Mesenchymal stem cell of Wharton's jelly (primary cell): Measurements from ENCODE around the gene MEIS2.

- CAGE, long polyA plus RNA: no peak
Measured at GRCh38 chr15:36814116-36814599, 234.7 kb downstream of the CDIN1 start.

- CAGE, long polyA plus RNA: no peak
Measured at GRCh38 chr15:36915242-36915417, 185.2 kb downstream of the MEIS2 start.

- CAGE, long polyA plus RNA: no peak
Measured at GRCh38 chr15:37091825-37092463, 8.4 kb downstream of the MEIS2 start.

DNA sequence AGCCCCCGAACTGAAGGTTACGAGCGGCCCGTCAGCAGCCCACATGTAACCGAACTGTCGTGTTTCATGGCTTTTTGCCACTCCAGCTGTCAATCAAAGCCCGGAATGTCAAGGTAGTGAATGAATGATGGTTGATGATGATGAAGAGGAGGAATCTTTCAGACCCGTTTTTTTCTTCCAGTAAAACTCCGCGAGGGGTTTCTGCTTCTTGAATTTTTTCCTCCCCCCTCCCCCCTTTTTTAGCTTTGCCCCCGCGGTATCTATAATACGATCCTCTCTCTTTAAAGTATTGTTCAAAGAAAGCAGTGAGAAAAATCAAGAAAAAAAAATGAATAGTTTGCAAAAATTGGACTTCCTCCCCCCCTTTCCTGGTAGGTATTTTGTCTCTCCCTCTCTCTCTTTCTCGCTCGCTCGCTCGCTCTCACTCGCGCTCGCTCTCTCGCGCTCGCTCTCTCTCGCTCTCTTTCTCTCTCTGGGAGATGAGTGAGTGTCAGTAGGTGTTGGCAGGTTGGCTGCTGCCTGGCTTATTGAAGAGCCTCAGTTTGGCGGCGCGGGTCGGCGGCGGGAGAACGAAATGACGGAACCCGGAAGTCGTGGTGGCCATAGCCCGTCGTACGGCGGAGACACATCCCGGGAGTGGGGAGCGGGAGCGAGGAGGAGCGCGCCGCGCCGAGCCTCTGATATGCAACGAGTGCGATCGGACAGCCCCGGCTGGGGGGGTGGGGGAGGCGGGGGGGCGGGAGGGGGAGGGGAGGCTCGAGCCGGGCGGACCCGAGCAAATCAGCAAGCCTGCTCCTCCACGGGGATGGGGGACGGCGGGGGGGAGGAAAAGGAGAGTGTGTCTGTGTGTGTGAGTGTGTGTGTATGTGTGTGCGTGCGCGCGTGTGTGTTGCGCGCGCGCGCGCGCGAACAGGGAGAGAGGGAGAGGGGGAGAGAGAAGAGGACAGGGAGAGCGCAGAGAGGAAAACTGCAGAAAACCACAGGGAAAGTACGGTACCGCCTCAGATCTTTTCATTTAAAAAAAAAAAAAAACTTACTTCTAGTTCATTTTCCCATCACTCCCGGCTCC is at the start of gene MEIS2:
Gene MEIS2, minus strand, starts transcription at position 695 of the 1,069 bp plus-strand sequence.
- CAGE, long polyA plus RNA: no peak

DNA sequence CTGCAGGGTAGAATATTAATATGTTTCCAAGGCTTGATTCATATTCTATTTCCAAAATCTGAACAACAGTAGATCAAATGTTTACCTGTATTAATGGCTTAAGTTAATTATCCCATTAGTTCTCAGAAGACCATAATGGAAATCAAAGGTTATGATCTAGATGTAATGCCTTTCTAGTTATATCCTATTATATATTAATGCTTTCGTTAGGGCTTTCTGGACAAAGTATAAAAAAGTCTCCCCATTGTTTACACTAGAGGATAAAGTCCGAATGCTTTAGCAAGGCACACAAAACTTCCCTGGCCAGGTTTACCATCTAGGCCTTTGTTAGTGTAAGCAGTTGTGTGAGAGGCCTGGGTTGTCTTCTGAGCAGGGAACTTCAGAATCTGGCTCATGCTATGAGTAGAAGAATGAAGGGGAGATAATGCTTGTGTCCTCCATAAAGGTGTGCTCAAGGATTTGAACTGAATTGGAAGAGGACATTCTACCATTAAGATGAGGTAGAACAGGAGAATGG is 106.3 kb upstream of the MEIS2 start:
- CAGE, long polyA plus RNA: no peak

DNA sequence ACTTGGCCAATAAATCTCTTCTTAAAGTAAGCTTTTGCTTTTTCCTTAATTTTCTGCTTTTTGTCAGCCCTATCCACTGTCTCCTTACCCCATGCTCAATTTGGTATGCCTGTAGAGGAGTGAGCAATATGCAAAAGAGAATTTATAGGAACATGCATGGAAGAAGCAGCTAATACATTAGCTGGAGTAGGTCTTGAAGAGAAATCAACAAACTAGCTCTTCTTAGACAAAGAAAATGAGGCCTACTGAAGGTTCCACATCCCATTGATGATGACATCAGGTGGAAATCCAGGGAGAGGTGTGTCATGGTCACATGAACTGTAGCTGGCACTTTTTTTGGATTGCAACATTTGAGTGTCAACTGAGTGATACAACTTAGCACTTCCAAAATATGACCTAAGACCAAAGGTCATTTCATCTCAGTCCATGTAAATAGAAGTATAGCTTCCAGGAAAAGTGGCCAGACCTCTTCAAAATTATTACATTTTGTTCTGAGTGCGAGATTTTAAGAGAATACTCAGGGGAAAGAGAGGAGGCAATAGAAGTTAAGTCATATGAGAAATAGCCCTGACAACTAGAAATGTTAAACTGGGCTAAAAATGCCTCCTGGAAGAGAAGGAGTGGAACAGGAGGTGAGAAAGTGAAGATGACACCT is 117.2 kb upstream of the MEIS2 start:
- CAGE, long polyA plus RNA: no peak

DNA sequence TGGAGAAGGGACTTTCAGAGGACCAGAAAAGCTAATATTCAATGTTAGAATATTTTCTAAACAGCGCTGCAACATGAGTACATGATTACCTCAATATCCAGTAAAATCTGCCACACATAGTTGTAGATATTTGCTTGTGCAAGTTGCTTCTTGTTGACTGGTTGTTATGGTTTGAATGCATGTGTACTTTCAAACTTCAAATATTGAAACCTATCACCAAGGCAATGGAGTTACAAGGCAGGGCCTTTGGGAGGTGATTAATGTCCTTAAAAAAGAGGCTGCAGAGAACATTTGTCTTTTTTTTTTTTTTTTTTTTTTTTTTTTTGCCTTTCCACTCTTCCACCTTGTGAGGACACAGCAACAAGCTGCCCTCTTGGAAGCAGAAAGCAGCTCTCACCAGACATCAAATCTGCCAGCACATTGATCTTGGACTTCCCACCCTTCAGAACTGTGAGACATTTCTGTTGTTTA is 50.0 kb downstream of the TMCO5A start:
- CAGE, long polyA plus RNA: no peak

DNA sequence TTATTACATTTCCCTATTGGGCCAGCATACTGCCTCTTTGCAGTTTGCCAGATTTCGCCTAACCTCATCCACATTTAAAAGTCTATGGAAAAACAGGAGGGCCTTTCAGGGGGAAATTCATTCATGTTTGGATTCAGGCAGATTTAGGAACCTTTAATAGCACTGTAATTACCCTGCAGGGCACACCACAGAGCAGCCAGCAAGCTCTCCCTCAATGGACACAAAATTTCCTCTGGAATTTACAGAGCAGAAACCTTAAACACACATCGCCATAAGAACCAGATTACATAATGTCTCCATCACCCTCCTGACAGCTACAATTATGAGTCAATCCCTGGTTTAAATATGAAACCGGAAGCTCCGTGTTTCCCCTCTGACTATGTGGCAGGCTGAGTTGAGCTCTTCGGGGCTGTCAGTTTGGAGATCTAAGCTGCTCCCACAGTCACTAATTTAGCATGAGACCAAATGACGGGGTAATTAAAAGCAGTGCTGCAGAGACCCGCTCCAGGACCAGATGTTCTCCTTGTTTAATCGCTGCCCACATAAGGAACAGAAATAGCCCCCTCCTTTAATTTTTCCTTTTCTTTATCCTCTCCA is 134.6 kb downstream of the TMCO5A start:
- CAGE, long polyA plus RNA: no peak

DNA sequence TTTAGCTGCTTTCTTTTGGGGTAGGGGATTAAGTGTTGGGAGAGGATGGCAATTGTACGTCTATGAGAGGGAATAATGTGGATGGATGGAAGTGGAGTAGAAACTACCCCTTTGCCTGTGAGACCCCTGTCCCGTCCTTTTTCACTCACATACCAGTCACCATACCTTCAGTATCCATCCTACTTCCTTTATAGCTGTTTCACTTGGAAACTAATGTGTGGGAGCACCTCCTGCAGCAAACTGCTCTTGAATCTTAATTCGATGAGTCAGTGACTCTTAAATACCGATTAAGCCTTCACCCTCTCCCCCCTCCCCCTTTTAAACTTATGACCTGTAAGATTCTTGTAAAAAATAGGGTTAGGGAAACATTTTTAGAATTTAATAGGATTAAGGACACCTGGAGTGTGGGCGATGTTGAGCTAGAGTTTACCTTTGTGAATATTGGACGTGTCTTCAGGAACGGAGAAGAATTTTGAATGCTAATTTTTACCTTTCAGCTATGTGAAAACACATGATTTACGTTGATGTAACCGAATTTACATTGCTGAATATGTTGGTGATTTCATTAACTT is 852 bp downstream of the SPRED1 start:
- CAGE, long polyA plus RNA: no peak

GRCh38 chr15:38262700-38263086 is 10.1 kb downstream of the SPRED1 start:
- CAGE, long polyA plus RNA: no peak

DNA sequence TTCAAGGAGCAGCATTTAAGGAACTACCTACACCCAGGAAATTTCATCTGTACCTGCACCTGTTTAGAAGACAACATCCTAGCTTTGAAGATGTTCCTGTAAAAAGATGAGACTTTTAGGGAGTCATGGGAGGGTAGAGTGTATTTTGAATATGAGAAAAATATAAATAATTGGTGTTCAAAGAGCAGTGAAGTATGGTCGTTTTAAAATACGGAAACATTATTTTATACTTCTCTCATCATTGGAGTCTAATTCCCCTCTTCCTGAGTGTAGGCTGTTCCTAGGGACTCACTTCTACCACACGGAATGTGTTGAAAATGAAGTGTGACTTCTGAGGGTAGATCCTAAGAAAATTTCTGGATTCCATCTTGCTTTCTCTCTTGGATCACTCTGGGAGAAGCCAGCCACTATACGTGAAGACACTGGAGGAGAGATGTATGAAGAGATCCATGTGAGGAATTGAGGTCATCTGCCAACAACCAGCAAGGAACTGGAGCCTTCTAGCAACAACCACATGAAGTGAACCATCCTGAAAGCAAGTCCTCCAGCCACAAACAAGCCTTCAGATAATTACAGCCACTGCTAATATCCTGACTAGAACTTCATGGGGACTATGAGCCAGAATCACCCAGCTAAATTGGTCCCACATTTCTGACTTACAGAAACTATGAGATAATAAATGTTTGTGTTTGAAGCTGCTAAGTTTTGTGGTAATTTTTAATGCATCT is 74.6 kb downstream of the SPRED1 start:
- CAGE, long polyA plus RNA: no peak

GRCh38 chr15:38397867-38398542 is 55.9 kb upstream of the FAM98B start:
- CAGE, long polyA plus RNA: no peak

- CAGE, long polyA plus RNA: no peak
Measured at GRCh38 chr15:39172634-39173192, 408.2 kb upstream of the THBS1 start.

- CAGE, long polyA plus RNA: no peak
Measured at GRCh38 chr15:39248009-39248567, 332.8 kb upstream of the THBS1 start.

- CAGE, long polyA plus RNA: no peak
Measured at GRCh38 chr15:39488345-39489108, 92.4 kb upstream of the THBS1 start.

- CAGE, long polyA plus RNA: no peak
Measured at GRCh38 chr15:39586307-39587201, 5.7 kb downstream of the THBS1 start.

GRCh38 chr15:39591024-39591764 is 10.3 kb downstream of the THBS1 start:
- CAGE, long polyA plus RNA: no peak

- CAGE, long polyA plus RNA: no peak
Measured at GRCh38 chr15:40040019-40040549, 1.1 kb upstream of the SRP14 start.

GRCh38 chr15:40040614-40041176 is 1.7 kb upstream of the SRP14 start:
- CAGE, long polyA plus RNA: no peak

DNA sequence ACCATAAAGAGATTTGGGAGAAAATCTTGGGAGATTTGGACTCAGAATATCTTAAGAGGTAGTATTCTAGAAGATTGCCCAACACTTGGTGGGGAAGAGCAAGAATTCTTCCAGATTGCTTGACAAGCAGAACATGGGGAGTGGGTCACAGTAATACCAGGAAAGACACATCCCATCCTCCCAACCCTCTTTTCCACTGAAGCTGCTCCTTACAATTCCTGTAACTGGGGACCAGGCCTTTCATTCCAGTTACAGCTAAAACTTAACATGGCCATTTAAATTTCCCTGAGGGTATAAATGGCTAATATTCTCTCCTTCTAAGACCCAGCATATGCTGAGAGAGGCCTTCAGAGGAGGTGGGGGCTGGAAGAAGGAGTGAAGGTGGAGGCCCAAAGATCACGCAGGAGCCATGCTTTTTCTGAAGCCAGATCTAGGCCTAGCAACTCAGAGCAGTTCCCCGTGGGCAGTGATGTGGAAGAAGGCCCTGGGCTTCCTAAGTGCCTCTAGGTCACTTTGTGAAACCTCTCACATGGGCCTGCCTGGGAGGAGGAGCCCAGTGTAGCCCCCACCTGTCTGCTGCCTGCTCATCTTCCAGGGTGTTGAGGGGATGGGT is 10.7 kb upstream of the SRP14 start:
- CAGE, long polyA plus RNA: no peak